Sciatic nerve (tissue), 1 donor: Measurements from ENCODE around the genes CDY2B, CDY2A and RBMY1F.

DNA sequence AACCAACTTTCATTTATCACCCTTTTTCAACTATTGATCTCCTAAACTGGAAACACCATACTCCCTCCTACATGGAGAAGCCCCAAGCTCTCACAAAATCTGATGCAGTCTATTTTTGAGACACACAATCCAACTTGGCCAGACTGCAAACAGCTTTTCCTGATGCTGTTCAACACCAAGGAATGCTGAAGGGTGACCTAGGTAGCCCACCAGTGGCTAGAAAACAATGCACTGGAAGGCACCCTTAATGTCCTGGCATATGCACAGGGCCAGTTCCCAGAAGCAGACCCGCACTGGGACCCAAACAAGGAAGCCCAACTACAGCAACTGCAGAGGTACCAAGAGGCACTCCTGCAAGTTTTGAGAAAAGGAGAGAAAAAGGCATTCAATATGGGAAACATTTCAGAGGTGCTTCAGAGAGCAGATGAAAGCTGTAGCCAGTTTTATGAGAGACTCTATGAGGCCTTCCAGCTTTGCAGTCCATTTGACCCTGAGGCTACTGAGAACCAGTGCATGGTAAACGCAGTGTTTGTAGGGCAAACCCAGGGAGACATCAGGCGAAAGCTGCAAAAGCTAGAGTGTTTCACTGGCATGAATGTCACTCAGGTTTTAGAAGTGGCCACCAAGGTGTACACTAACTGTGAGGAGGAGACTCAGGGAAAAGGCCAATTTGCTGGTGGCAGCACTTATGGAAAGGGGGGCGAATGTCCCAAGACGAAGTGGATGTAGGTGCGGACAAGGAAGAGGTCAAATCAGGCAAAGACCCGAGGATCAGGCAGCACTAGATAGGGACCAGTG is 69.4 kb downstream of the ZFY start:
- PRO-cap: no peak

- PRO-cap: no peak
Observed at GRCh38 chrY:3775985-3776341, 197.1 kb downstream of the TGIF2LY start.

- PRO-cap: no peak
Observed at GRCh38 chrY:7272498-7273263, 361.1 kb upstream of the AMELY start.

GRCh38 chrY:7289867-7290278 is 378.3 kb upstream of the AMELY start:
- PRO-cap: no peak

- PRO-cap: no peak
Observed at GRCh38 chrY:11102990-11103312, 1575.3 kb downstream of the TSPY10 start.

DNA sequence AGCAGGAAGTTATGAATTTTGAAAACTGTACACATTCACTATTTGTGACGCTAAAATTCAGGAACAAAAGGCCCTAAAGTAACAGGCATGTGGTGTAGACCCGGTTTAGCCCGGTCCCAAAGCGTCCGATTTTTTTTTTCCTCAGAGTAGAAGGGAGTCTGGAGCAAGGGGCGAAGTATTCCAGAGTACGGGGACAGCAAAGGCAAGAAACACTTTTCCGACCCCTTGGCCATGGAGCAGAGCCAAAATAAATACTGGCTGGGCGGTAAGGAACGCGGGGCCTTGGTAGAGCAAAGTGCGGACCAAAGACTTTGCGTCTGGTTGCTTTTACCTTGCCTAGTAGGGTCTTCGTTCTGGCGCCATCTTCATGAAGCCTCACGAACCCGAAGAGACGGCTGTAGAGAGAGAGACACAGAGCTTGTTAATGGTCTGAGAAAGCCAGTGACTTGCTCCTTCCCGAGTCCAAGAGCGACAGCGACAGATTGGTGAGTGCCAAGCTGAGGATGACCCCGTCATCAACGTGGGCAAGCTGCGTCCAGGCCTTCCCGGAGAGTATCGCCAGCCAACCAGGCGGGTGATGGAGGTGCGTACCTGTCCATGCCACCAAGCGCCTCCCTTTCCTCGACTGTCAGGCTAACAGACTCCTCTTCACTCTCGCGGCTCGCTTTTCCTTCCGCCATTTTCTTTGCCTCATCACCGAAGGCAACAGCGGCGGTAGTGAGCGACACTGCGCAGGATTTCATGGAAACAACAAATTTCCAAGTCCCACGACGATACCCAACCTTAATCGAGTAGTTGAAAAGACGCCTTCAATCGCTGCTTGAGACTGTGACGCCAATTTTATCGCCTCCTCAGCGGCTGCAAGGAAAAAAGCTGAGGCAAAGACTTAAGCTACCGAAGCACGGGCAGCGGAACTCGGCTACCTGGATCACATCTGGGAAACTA is 638 bp downstream of the UTY start:
- PRO-cap: no peak

DNA sequence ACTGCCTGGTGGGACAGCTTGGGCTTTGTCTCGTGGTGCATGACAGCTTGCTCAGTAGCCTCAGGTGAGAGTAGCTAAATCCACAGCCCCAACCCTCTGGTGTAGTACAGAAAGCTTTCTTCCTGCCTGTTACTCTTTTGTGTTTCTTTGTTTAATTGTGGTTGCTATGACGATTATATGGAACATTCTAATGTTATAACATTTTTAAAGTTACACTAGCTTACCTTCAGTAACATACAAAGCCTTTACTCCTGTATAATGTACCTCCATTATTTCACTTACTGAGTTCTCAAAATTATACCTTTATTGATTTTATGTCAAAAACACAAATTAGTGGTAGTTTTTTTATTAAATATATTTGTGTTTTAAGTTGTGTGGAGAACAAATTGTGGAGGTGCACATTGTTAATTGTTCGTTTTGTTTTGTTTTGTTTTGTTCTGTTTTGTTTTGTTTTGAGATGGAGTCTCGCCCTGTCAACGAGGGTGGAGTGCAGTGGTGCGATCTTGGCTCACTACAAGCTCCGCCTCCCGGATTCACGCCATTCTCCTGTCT is at the start of gene CDY2B:
Gene CDY2B (minus strand): TSS at position 133 of the 552 bp plus-strand sequence.
- PRO-cap: no peak

GRCh38 chrY:18025570-18025937 is at the start of gene CDY2A:
Gene CDY2A (plus strand): TSS chrY:18025787.
- PRO-cap: no peak

DNA sequence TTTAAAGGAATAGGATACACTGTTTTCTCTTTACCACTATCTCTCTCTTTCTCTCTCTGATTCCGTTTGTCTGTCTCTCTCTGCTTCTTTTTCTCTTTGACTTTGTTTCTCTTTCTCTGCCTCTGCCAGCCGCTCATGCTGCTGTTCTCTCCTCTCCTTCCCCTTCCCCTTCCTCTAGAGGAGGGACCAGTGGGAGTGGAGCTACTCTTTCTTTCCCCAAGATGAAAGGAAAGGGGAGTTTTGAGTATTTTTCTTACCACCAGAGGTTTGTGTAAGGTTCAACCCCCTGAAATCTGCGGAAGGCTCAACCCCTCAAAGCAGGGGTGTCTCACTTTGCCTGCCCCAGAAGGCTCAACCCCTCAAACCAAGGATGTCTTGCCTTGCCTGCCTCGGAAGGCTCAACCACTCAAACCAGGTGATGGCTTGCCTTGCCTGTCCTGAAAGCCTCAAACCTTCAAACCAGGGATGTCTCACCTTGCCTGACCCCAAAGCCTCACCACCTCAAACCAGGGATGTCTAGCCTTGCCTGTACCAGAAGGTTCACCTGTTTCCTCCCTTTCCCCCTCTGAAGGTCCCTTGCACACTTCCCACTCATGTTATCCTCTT is 267.1 kb upstream of the HSFY2 start:
- PRO-cap: no peak

DNA sequence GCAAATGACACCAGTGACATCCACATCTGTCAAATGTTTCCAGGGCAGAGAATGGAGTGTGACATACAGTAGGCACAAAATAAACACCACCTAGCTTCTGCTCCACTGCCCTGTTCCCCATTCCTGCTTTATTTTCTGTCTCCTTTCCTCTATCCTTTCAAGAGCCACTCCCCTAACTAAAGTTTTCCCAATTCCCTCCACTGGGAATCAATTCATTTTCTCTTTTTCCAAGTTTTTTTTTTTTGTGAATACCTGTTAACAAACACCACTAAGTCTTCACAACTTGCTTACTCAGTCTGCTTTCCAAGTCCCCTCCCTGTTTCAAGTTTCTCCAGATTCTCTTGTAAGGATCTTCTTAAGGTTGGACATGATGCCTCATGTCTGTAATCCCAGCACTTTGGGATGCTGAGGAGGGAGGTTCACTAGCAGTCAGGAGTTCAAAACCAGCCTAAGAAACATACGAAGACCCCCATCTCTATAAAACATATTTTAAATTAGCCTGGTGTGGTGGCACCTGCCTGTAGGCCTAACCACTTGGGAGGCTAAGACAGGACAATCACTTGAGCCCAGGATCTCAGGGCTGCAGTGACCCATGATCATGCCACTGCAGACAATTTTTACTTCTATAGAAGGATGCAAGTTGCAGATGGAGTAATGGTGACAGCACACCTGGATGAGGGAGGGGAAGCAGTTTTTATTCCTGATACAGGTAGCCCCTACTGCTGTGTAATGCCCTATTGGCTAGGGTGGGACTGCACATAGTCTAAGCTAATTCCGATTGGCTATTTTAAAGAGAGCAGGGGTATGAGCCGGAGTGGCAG is 294.4 kb upstream of the HSFY2 start:
- PRO-cap: no peak

- PRO-cap: no peak
Observed at GRCh38 chrY:19567629-19568345, 176.7 kb downstream of the KDM5D start.

GRCh38 chrY:20576493-20576925 is 933 bp downstream of the EIF1AY start:
- PRO-cap: no peak

DNA sequence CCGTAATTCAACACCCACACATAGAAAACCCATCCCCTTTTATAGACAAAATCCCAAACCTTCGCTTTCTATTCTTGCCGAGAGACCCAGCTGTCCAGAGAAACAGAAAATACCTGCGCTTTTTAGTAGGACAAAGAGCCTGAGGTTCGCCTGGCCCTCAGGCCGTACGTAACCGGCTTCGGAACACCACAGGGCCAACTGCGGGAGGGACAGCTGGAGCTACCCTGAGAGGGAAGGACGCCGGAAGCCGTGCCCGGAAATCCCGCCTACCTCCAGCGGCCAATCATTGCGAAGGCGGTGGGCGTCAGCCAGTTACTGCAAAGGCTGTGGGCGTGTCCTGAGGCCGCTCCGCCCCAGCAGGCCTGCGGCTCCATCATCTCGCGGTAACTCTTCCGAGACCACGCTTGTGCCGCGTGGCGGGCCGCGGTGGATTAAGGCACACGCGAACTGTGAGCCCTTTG is at the start of gene RBMY1F:
Gene RBMY1F (minus strand): TSS at position 202 of the 461 bp plus-strand sequence.
- PRO-cap: no peak

- PRO-cap: no peak
Observed at GRCh38 chrY:26408881-26409354, 787.0 kb downstream of the CDY1 start.